Bronchial epithelial cell (primary cell): ENCODE data around the gene TMEM156.

- RRBS, 2 experiments: no CpG with 5 or more reads among the region's 2 CpGs
These were observed 306.4 kb downstream of the PTTG2 start for GRCh38 chr4:38266688-38266887.

DNA sequence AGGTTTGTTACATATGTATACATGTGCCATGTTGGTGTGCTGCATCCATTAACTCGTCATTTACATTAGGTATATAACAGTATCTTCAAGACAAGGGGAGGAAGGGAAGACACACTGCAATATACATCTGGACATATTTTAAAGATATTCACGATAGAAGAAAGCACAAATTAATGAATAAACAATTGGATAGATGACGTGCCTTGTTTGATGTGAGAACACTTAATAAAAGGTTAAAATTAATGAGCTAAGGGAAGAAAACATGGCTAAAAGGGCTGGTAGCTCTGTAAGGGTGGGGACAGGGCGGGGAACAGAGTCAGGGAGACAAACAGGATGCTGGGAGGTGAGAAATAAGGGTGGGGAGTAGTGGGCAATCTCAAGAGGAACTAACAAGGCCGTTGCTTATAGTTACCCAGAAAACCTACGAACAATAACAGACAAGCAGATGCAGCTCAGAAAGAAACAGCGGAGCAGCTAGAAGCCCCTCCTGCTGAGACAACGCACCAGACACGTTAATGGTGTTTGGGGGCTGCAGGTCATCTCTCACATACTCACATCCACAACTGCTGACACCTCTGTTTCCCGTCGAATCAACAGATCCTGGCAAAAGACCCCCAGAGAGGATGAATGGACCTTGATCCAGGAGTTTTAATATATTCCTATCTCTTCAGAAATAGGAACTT is 9.8 kb upstream of the KLF3 start:
- RRBS, 2 experiments: no CpG with 5 or more reads among the region's 11 CpGs

DNA sequence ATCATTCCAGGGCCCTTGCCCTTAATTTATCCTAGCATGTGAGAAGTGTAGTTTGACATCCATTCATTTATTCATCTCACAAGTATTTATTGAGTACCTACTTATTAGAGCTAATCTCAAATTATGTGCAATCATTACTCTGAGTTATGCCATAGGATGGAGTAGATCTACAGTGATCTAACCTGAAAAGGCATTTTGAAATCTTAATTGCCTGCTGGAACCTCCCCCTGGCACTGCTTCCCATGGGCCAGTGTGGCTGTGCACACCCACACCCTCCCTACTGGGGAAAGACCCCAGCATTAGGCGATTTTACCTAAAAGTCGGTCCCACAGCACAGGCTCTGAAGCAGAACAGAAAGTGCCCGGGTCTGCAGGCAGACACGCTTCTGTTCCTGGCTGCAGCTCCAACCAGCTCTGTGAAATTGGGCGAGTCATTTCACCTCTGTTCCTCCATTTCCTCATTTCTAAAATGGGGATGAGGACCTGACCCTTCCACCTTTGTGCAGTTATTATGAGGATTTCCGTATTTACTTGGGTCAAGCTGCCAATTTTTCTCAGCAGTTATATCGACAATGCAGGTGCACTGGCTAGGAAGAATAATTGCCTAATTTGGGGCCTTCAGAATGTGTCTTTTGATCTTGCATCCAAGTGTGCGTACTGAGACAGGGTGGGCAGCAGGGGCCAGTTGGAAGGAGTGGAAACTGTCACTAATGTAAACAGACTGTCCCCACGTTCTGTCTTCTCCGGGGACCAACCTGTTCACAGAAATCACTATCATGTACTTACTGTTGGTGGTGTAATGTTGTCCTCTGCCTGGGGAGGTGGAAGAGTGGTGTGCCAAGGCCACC is 7.0 kb downstream of the KLF3 start:
- RRBS, 2 experiments: no CpG with 5 or more reads among the region's 10 CpGs

DNA sequence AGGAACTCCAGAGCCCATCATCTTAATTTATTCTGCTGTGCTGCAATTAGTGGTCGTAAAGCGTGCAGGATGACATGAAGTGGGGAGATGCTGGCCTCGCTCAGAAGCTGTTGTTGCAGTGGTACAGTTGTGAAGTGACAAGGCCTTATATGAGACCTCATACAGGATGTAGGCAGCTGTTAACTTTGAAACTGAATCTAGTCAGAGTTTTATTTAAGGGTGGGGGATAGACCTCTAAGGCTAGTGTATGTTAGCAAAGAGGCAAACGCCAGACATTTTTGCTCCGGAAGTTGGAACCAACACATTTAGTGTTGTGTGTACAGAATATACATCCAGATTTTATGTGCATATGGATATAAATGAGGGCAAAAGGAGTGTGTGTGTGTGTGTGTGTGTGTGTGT is 13.5 kb downstream of the KLF3 start:
- RRBS, 2 experiments: no CpG with 5 or more reads among the region's 5 CpGs

DNA sequence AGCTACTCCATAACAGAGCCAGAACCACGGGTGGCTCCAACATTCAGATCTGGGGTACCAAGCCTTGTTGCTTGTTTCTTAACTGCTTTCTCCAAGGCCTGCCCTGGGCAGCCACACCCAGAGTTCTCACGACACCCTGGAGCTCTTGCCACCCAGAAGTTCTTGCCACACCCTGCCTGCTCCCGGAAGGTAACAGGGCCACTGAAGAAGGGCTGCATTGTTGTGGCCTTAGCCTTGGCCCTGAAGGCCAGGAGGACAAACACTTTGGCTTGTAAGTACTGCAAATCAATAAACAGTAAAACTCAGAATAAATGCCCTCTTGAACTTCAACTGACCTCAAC is 54.3 kb downstream of the TLR10 start:
- RRBS, 2 experiments: no CpG with 5 or more reads among the region's 3 CpGs

GRCh38 chr4:38804114-38804694 is 387 bp downstream of the TLR1 start:
- RRBS, 2 experiments: no CpG with 5 or more reads among the region's 5 CpGs

DNA sequence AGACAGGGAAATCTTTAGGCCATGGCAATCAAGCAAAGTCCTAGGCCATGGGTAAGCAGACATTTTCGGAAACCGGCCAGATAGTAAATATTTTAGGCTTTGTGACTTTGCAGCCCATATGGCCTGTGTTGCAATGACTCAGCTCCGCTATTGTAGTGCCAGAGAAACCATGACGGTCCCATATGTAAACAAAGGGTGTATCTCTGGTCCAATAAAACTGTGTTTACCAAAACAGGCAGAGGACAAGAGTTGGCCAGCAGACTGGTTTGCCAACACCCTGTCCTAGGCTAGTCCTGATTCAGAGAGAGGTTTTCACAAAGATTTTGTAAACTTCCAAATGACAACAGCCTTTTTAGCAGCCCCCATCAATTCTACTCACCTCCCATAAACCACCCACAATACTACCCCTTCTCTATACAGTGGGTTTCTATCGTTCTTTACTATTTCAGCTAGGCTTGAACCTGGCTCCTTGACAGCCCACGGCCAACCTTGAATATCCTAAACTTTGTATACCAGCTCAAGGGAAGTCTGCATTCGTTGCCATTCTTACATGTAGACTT is 5.1 kb downstream of the FAM114A1 start:
- RRBS, 2 experiments: no CpG with 5 or more reads among the region's 7 CpGs

DNA sequence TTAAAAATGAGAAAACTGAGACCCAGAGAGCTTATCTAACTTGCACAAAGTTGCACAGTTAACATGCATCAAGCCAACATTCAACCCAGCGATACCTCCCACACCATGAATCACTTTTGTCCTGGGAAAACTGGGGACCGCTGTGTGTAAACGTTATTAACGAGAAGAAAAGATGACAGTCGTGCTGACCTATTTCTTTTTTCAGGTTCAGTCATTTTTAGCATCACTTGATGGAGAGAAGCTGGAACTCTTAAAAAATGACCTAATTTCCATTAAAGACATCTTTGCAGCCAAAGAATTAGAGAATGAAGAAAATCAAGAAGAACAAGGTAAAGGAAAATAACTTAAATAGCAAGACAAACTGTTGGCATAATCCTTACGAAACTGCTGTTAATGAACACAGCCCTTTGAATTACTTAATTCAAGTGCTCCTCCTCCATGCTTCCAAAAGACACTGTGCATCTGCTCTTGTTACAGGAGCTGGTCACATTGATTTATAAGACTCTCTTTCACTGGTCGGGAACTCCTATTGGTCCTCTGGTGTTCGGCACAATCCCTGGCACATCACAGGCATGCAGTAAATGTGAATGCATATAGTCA is 55.1 kb downstream of the FAM114A1 start:
- RRBS, 2 experiments: no CpG with 5 or more reads among the region's 8 CpGs

- RRBS, 2 experiments: no CpG with 5 or more reads among the region's 4 CpGs
These were observed 81.9 kb downstream of the FAM114A1 start for GRCh38 chr4:38949524-38949935.

DNA sequence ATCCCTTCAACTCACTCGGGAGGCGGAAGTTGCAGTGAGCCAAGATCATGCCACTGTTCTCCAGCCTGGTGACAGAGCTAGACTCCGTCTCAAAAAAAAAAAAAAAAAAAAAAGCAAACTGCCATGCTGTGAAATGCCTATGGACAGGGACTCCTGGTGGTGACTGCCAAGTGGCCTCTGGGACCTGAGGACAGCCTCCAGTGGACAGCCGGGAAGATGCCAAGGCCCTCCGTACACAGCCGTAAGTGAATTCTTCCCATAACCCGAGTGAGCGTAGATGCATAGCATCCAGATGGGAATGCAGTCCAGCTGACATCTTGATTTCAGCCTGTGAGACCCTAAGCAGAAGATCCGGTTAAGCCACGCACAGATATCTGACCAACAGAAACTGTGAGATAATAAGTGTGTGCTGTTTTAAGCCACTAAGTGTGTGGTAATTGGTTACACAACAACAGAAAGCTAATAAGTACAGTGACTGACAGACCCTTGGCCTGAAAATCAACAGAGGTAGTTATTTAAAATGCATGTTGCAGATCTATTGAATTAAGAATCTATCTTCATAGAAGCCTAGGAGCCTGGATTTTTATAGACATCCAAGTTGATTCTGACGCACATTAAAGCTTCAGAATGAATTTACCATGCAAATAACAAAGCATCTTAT is 55.9 kb downstream of the TMEM156 start:
- RRBS, 2 experiments: no CpG with 5 or more reads among the region's 11 CpGs

DNA sequence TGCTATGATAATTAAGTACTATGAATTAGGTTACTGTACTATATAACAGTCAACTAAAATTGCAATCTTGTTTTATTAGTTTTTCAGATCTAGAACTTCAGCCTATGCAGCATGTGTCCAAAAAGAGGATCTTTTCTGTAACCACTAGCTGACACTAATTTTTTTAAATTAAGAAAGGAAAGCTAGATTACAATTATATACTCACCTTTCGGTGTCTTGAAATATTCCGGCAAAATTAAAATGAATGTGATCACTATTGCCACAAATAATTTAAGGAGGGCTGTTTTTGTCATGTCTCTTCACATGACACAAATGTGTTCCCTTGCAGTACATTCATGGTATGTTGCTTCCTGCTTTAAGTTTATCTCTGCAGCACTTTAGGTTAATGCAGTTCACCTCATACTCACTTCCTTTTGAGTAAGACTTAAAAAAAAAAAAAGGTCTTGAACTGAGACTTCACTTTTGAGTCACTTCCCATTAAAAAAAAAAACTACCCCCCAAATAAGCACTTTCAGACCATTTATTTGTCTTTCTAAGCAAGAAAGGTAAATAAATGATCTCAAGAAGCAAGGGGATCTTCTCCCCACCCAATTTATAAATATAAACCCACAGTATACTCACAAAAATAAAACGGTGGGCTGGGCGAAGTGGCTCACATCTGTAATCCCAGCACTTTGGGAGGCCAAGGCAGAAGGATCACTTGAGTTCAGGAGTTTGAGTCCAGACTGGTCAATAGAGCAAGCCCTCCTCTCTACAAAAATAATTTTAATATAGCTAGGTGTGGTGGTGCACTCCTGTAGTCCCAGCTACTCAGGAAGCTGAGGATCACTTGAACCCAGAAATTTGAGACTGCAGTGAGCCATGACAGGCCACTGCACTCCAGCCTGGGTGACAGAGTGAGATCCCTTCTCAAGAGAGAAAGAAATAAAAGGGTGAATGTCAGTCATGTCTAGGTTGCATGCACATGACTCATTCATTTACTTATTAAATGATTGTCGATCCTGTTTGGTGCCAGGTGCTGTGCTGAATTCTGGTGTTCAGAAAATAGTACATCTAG is at the start of gene TMEM156:
TMEM156 (minus strand) TSS at position 389 of the 1,057 bp plus-strand sequence.
- RRBS, 2 experiments: no CpG with 5 or more reads among the region's 5 CpGs

- RRBS, 2 experiments: 1% methylated on average over 9 of the region's 23 CpGs
These were observed 13.0 kb upstream of the TMEM156 start for GRCh38 chr4:39045288-39045539.

DNA sequence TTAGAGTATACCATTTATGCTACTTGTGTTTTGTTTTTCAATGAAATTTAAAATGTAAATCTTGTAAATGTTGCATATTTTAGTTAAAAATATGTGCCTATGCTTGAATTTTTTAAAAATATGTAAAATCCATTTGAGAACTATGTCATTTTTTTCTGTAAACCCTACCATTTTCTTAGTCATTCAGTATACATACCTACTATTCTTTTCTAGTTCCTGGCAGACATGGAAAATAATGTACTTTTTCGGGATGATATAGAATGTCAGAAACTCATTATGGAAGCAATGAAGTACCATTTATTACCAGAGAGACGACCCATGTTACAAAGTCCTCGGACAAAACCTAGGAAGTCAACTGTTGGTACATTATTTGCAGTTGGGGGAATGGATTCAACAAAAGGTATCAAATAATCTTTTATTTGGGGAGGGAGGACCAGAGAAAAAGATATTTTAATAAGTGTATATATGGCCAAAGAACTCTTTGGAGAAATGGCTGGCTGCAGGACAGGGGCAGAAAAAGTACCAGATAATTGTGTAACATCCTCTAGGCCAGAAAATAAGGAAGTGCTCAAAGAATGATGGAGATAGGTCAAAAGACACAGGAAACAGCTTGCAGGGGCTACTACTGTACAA is 34.6 kb downstream of the KLHL5 start:
- RRBS, 2 experiments: no CpG with 5 or more reads among the region's 3 CpGs

DNA sequence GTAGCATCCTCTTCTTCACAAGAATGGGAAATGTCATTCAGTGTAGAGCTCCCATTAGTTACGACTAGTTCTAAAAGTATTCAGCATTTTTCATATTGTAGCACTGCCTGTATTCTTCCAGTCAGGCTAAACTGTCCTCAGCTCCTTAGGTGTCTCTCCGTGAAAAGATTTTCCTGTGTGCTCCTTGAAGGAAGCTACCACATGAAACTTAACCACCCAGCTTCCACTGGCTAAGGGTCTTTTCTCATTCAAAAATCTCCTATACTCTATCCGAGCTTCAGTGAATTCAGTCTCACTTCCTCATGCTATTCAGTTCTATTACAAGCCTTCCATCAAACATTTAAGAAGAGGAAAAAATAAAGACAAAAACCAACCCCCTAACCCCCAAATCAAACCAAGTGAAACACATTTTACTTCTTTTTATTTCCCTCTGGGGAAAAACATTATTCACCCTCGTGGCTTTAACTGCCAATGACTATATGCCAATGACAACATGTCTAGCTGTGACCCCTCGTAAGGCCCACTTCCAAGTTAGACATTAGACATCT is 16.2 kb upstream of the WDR19 start:
- RRBS, 2 experiments: no CpG with 5 or more reads among the region's 5 CpGs

DNA sequence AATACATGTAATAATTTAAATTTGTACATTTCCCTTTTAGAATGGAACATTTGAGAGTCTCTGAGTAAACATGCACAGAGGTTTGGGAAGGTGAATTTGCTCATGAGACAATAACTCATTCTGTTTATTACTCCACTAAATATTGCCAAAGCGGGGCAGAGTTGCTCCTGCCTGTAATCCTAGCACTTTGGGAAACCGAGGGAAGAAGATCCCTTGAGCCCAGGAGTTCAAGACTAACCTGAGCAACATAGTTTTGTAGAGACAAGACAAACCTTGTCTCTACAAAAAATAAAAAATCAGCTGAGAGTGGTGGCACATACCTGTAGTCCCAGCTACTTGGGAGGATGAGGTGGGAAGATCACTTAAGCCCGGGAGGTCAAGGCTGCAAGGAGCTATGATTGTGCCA is 6.6 kb downstream of the KLB start:
- RRBS, 2 experiments: no CpG with 5 or more reads among the region's 3 CpGs

- RRBS, 2 experiments: no CpG with 5 or more reads among the region's 11 CpGs
These were observed 5.6 kb downstream of the RPL9 start for GRCh38 chr4:39452881-39453861.

GRCh38 chr4:39526611-39526855 is 706 bp downstream of the UGDH start:
- RRBS, 2 experiments: no CpG with 5 or more reads among the region's 7 CpGs

GRCh38 chr4:39527681-39528548 is 676 bp upstream of the UGDH start:
- RRBS, 2 experiments: 0 to 1% methylated on average over 8 of the region's 65 CpGs